Right atrium auricular region (tissue), 2 donors: ENCODE measurements around a stretch of chrX.

DNA sequence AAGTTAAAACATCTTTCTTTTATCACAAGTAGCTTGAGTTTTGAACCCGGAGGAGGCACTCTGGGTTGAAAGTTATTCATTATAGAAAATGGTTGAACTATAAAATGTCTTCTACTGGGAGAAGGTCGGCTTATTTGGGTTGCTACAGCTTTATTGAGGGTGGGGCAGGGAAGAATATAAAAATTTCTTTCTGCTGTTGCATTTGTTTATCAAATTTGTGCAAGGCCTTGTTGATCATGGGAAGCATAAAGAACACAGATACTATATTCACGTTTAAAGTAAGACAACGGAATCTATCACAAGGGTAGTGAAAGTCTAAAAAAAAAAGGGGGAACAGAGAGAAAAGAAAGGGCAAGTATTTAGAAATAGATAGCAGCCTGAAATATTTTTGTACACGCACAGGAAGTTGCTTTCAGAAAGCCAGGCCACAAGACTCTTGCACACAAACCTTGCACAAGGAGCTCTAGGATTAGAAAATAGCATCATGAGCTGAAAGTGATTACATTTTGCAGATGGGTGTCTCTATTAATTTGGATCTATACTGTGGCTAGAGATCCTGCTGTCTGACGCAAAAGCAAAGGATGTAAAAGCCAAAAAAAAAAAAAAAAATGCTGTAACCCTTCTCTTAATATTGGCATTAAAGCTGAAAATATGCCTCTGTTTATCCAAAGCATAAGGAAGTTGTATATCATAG lies 37.2 kb upstream of the FAM9C start:
- PRO-cap: no peak
- RAMPAGE, long total RNA, 2 experiments: no peak in any of the 2 experiments

DNA sequence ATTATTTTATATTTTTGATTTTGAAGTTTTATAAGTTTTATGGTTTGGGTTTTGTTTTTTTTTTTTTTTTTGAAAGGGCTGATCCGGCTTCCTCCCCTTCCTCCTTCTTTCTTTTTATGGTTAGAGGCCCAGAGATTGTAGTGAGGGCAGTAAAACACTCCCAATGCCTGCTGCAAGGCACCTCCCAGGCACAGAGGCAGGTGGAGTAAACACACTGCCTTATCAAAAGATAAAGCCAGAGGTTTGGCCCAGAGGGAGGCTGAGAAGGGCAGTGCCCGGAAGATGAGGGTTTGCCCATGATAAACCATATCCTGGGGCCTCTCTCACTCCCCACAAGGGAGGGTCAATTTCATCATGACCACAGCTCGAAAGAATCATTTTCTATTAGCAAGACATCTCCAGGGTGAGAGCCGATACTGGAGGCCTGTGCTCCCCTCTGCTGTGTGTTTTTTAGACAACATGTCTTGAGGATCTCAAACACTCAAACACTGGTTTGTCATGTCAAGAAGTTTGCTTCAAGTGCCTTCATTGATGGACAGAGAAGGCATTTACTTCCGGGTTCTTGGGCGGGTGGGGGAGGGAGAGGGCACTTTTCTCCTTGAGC lies 98.5 kb upstream of the FAM9C start:
- PRO-cap: no peak
- RAMPAGE, long total RNA, 2 experiments: no peak in any of the 2 experiments

DNA sequence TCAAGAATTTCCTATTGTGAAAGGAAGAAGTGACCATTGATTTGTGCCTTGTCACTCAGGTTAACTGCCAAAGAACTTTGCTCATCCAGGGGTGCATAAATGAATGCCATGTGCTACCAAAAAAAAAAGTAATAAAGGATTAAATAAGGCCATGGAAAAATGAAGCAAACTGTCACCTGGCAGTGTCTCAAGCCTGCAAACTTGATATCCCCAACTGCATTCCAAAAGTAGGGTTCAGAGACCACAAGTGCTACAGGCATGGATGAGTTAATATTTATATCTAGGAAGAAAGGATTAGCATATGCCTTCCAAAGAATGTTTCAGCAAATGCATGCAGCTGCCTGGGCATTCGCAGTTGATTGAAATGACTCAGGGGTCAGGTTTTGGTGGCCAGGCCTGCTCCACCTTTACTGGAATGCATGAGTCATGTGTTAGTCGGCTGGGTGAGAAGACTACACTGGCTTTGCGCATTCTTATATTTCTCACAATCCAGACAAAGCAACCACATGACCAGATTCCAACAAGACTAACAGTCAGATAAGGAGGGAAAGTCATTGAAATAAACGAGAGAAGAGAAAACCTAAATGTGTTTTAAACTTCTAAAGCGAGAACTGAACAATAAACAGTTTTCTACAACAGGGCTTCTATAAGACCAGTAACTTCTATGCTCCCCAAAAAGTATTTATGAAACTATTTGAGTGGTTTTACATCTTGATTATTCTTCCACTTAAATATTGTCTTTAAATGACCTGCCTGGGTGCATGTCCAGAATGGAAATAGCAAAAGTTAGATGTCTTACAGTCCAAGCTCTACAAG lies 78.6 kb upstream of the ATXN3L start:
- PRO-cap: no peak
- RAMPAGE, long total RNA, 2 experiments: no peak in any of the 2 experiments

DNA sequence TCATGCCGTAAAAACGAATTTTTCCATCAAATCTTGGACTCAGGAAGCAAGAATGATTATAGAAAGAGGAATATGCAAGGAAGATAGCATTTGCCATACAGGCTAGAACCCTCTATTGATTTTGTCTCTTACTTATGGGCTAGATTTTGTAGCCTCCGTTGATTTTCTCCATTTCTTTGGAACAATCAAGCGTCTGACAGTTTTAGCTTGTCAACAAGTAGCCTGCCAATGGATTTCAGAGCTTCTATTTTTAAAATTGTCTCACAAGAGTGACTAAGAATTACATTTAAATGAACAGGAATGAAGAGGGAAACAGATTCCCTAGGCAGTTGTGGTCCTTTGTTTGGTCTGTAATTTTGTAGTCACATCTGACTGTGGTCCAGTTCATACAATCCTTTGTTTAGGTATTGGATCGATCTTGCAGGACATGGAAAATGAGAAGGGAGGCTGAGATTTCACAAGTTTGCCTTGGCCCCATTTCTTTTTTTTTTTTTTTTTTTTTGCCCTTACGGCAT lies 86.7 kb upstream of the EGFL6 start:
- PRO-cap: no peak
- RAMPAGE, long total RNA, 2 experiments: no peak in any of the 2 experiments

DNA sequence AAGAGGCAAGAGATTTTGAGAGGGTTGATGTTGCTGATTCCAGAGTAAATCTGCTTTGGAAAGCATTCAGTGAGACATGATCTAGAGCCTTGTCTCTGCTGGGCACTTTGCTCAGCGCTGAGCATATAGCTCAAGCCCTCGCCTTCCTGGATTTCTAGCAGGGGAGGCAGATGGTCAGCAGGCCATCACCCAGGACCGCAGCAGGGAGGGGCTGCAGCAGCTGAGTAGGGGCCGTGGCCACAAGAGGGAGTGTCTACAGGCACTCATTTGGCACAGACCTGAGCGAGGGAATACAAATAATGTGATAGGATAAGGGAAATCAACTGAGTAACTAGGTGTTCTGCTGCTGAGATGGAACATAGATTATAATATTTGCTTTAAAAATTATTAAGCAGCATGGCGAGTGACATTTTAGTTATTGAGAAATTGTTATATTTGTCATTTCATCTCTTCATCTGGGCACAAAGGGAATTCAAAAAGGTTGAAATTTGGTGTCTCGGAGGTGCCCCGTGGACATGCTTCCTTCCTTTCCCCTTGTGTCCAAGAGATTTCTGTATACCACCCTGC lies 30.3 kb downstream of the OFD1 start:
- PRO-cap: no peak
- RAMPAGE, long total RNA, 2 experiments: no peak in any of the 2 experiments

- PRO-cap: no peak
- RAMPAGE, long total RNA, 2 experiments: no peak in any of the 2 experiments
Measured at GRCh38 chrX:13765669-13766390, 31.3 kb downstream of the OFD1 start.

GRCh38 chrX:13791471-13792091 lies 25.3 kb downstream of the GPM6B start:
- PRO-cap: no peak
- RAMPAGE, long total RNA, 2 experiments: no peak in any of the 2 experiments

- PRO-cap: no peak
- RAMPAGE, long total RNA, 2 experiments: no peak in any of the 2 experiments
Measured at GRCh38 chrX:13816069-13816393, 862 bp downstream of the GPM6B start.

DNA sequence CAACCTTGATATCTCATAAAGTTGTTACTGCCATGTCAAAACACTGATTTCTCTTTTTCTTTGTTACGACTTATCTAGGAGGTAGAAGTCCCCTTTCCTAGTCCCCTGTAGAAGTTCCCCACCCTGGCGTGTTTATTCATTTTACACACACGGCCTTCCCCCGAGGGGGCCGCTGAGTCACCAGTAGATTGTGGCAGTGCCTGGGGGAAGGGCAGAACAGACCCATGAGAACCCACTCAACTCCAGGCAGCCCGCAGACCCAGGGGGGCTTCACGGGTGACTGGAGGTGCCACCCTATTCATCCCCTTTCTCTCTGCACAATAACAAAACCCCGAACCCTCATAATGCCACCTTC lies 20.3 kb upstream of the GPM6B start:
- PRO-cap: no peak
- RAMPAGE, long total RNA, 2 experiments: no peak in any of the 2 experiments

GRCh38 chrX:14454337-14454814 lies 75.0 kb upstream of the GLRA2 start:
- PRO-cap: no peak
- RAMPAGE, long total RNA, 2 experiments: no peak in any of the 2 experiments

GRCh38 chrX:15297955-15298713 lies 17.3 kb downstream of the ASB11 start:
- PRO-cap: unidirectional peak, plus-strand start at chrX:15298416
- RAMPAGE, long total RNA, 2 experiments: no peak in any of the 2 experiments

- PRO-cap: no peak
- RAMPAGE, long total RNA, 2 experiments: no peak in any of the 2 experiments
Measured at GRCh38 chrX:15407417-15407670, 23.1 kb upstream of the VEGFD start.

GRCh38 chrX:15602766-15603036 lies 1.9 kb upstream of the ACE2 start:
- PRO-cap: no peak
- RAMPAGE, long total RNA, 2 experiments: no peak in any of the 2 experiments

- PRO-cap: bidirectional peak, plus-strand start at chrX:15675700, minus-strand start at chrX:15675337
- RAMPAGE, long total RNA, 2 experiments: start-site peak on the plus strand in 2 of 2 experiments, at chrX:15675696-15675729 at its widest, 97 to 100 reads per replicate
Measured at GRCh38 chrX:15675252-15675875, 10.8 kb upstream of the CLTRN start.

DNA sequence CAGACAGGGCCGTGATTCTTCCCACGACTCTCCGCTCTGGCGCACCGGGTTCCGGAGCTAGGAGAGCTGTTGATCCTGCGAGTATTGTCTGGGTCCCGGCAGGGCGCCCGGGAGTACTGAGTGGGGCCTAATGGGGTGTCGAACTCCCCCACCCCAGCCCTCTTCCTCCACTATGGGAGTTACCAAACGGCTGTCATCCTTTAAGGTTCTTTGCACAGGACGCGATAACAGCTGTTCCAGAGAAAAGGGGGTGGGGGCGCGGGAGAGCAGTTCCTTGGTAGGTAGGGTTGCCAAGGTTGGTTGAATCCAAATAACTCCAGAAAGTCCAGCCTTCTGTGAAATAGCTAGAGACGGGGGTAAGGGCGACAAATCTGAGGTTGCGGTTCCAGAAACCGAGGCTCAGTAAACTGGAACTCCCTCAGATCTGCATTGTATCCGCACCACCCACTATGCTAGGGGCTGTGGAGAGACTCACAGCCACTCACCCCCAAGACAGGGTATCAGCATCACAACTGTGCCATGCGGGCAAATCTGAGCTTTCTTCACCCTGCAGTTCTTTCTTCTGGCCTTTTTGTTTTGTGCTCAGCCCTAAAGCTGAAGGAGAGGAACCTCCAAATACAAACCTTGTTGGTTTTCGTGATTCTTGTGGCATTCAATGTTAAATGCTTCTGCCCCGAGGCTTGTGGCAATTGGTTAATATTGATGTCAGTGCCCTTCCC lies 493 bp downstream of the CA5B start:
- PRO-cap: no peak
- RAMPAGE, long total RNA, 2 experiments: no peak in any of the 2 experiments

DNA sequence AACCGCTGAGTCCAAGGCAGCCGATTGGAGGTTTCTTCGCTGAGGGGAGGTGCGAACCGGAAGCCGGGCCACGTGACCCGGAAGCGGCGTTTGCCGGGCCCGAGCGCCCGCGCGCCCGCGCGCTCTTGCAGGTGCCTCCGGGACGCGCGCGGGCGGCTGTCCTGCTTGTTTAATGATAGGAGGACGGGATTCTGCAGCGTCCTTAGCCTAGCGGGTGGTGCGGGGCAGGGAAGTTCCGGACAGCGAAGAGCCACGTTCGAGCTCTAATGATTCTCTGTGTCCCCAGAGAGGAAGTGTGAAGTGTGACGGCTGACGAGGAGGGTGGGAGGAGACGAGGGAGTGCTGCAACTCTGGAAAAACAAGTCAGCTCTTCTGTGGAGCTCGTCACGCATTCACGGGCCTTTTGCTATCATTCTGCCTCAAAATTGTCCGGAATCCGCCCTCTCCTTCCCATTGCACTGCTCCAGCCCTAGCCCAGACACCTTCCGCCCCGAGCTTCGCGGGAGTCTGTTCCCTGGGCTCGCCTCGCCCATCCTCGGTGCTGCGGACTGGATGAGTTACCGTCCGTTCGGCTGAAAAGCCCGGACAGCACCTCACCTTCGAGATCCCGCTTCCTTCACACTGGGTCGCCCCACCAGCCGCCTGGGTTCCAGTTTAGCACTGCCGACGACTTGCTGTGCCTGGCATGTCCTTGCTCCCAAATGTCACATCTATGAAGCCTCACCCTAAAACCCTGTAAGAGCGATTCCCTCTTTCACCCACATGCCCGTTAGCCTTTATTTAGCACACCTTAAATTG lies 557 bp upstream of the AP1S2 start:
- PRO-cap: bidirectional peak, plus-strand start at position 130 of the sequence, minus-strand start outside the sequence; bidirectional peak, plus-strand start at position 412 of the sequence, minus-strand start at position 268 of the sequence
- RAMPAGE, long total RNA, 2 experiments: no peak in any of the 2 experiments

- PRO-cap: unidirectional peak, minus-strand start at chrX:17173363
- RAMPAGE, long total RNA, 2 experiments: no peak in any of the 2 experiments
Measured at GRCh38 chrX:17173311-17173529, 201.8 kb upstream of the NHS start.

GRCh38 chrX:17376081-17376673 lies 1.2 kb downstream of the NHS start:
- PRO-cap: no peak
- RAMPAGE, long total RNA, 2 experiments: no peak in any of the 2 experiments

GRCh38 chrX:17414895-17415283 lies 39.9 kb downstream of the NHS start:
- PRO-cap: no peak
- RAMPAGE, long total RNA, 2 experiments: no peak in any of the 2 experiments

DNA sequence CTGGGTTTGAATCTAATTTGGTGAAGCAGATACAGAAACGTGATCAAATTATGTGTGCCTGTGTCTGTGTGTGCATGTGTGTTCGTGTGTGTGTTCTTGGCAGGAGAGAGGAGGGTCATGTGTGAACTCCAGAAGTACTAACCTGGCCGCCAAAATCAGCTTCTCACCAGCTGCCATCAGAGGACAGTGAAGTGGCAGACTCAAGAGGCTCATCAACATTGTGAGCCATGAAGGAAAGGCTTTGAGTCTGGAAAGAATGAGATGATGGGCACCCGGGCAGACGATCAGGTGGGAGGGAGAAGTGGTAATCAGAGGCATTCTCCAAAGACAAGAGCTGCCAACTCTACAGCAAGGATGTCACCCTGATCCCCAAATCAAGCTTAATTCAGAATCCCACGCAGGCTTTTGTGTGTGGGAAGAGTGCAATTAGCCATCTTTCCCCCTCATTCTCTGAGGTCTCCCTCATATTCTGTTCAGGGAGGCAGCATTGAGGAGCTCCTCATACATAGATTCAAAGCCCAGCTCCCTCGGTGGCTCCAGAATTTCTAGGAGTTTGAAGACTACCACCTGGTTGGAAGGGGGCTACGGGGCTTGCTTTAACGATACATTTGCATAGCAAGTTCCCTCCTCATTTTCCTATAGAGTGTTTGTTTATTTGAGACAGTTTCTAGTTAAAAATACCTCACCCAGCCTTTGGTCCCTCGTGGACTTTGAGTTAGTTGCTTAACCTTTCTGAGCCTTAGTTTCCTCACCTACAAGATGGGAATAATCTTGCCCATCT lies 4.1 kb downstream of the RAI2 start:
- PRO-cap: no peak
- RAMPAGE, long total RNA, 2 experiments: no peak in any of the 2 experiments